Colic lymph node (tissue), 1 donor: Measurements from ENCODE around the genes DNMBP, SFXN3, BTRC and FBXW4.

DNA sequence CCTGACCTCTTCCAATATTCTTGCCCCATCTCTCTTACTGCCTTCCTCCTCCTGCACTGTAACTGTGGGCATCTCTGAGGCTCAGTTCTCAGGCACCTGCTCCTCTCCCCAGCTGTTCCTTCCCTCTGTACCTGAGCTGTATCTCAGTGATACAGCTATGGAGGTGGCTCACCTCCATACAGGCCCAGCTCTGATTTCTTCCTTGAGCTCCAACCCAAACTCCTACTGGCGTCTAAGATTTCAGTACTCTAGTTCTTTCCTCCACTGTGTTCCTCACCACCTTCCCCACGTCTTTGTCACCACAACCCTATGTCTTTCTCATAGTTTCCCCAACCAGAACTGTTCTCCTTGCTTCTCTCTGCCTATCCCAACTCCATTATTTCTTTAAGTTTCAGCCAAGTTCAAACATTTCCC is 86.3 kb downstream of the DNMBP start:
- PRO-cap: no peak

GRCh38 chr10:99931198-99931714 is 78.5 kb downstream of the DNMBP start:
- PRO-cap: no peak

DNA sequence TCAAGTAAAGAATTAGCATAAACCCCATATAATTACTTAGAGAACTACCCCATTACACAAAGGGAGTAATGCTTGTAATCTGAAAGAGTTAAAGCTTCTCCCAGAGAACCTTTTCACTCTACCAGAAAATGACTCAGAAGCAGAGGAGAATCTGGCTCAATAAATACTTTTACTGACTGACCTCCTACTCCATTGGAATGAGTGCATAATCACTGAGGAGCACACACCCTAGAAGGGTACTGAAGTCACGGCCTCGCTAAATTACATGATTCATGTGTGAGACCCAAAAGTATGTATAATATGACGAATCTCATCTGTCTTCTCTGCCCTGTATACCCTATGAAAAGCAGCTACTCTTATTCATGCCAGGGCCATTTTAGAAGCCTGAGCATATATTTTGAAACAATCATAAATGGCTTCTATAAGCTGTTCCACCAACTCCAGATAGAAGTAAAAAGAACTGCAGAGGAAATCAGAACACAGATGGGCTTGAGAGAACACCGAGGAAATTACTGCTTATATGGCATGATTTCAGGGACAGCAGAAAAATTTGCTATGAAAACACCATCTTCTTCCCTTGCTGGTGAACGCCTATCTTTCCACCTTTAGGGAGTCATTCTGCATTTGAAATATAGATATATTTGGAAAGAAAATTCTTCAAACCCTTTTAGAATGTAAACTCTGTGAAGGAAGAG is 32.6 kb downstream of the DNMBP start:
- PRO-cap: no peak

DNA sequence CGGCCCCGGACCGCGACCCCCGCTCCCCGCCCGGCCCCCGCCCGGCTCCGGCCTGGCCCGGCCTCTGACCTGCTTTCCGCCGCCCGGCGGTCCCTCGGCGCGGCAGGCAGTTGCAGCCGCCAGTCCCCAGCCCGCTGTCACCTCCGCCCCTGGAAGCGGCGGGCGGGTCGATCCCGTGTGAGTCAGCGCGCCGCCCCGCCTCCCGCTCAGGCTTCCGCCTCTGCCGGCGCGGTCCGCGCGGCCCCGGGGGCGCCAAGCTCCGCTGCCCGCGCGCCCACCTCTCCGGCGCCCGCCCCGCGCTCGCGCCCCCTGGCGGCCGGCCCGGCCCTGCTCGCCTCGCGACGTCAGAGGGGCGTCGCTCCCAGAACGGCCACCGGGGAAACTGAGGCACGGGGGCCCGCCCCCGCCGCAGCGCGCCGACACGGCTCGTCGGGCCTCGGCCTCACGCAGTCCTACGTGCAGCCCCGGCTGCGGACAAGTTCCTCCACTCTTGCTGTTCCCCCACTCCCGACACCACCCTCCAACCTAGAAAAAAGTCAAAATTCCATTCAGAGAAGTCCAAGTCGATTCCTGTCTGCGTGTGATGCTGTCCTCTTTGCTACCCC is at the start of gene DNMBP:
Gene DNMBP (minus strand): TSS at position 179 of the 605 bp plus-strand sequence.
- PRO-cap: bidirectional peak, plus-strand start at position 449 of the sequence, minus-strand start at position 151 of the sequence

DNA sequence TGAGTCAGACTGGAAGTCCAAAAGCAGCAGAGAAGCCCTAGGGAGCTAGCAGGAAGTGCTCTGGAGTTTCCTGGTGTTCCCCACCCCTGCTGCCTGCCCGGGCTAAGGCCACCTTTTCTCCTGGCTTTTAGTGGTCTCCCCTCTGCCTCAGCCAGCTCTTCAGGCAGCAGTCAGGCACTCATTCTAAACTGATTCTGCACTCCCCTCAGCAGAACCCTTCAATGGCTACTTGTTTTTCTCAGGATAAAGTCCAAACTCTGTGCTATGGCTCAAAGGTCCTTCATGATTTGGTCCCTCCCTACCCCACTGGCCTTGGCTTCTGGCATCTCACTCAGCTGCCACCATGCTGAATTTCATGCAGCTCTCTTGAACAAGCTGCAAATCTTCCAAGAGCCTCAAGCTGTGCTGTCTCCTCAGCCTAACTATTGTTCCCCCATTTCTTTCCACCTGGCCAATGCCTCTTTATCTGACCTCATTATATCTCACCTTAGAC is 28.9 kb upstream of the DNMBP start:
- PRO-cap: no peak

GRCh38 chr10:100184765-100185222 is 1.0 kb downstream of the ERLIN1 start:
- PRO-cap: no peak

GRCh38 chr10:100350783-100351505 is 3.9 kb downstream of the SCD start:
- PRO-cap: no peak

DNA sequence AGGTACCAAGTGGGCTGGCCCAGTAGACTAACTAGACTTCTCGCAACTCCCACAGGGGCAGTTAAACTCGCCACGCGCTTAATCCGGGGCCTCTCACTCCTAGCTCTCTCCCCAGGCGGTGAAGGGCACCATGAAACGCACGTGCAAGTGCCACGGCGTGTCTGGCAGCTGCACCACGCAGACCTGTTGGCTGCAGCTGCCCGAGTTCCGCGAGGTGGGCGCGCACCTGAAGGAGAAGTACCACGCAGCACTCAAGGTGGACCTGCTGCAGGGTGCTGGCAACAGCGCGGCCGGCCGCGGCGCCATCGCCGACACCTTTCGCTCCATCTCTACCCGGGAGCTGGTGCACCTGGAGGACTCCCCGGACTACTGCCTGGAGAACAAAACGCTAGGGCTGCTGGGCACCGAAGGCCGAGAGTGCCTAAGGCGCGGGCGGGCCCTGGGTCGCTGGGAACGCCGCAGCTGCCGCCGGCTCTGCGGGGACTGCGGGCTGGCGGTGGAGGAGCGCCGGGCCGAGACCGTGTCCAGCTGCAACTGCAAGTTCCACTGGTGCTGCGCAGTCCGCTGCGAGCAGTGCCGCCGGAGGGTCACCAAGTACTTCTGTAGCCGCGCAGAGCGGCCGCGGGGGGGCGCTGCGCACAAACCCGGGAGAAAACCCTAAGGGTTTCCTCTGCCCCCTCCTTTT is 19.5 kb downstream of the WNT8B start:
- PRO-cap: no peak

DNA sequence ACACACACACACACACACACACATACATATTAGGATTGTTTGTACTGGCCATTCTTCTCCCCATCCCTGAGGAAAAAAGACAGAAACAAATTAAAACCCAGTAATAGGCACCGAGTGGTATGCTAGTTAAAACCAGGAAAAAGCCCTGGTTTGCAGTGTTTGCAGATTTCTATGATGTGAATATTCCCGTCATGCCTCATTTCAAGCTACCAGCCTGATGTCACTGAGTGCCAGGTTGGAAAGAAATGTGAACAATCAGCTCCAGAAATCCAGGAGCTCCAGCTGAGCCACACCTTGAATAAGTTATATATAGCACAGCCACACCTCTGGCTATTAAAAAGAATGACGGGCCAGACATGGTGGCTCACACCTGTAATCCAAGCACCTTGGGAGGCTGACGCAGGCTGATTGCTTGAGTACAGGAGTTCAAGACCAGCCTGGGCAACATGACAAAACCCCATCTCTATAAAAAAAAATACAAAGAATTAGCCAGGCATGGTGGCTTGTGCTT is 18.8 kb upstream of the SLF2 start:
- PRO-cap: no peak

DNA sequence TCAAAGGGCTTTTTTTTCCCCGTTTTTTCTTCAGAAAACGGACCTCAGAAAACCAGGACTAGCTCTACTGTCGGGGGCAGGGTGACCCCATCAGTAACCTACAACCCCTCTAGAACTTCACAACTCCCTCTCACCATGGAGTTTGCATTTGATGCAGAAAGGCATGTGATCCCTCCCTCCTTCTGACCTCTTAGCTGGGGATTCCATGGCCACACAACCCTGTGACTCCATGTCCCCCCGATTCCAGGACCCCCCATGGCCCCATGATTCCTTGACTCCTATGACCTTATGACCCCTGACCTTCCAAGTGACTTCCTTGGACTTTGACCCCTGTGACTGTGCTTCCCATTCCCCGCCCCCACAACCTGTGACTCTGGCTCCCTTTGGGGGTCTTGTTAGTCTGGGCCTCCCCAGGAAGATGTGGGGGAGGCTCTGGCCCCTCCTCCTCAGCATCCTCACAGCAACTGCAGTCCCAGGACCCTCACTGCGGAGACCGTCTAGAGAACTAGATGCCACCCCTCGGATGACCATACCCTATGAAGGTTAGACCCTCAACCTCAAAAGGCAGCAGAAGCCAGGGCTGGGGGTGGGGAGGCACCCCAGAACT is 3.3 kb downstream of the SEMA4G start:
- PRO-cap: no peak

GRCh38 chr10:100993825-100994854 is 5.5 kb upstream of the LZTS2 start:
- PRO-cap: no peak

GRCh38 chr10:101030878-101031835 is at the start of gene SFXN3:
Gene SFXN3, plus strand, starts transcription at chr10:101031234.
- PRO-cap: bidirectional peak, plus-strand start at chr10:101031251, minus-strand start at chr10:101031104; unidirectional peak, plus-strand start at chr10:101031500

DNA sequence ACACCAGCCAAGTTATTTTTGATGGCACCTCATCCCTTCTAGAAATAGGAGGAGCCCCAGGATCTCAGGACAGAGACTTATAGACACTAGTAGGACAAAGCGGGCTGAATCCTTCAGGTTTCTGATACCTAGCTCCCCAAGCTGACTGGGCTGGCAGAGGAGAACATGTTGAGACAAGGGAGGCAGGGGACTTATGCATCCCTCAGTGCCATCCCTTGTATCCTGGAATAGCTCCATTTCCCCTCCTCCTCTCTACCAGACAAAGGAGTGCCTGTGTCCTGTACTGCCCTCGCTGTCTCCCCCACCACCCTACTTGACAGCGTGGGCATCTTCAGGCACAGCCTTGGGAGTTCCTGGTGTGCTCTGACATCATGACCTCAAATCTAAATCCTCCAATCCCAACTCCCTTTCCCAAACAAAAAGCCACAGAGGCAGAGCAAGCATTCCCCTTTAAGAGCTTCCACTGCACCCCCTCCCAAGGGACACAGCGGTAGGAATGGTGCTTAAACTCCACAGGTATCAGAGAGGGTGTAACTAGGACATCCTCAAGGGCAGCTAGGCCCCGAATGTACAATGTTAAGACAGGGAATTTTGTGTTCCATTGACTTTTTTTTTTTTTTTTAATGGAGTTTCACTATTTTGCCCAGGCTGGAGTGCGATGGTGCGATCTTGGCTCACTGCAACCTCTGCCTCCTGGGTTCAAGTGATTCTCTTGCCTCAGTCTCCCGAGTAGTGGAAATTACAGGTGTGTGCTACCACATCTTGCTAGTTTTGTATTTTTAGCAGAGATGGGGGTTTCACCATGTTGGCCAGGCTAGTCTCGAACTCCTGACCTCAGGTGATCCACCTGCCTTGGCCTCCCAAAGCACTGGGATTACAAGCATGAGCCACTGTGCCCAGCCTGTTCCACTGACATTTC is 9.2 kb downstream of the SFXN3 start:
- PRO-cap: no peak

- PRO-cap: no peak
Measured at GRCh38 chr10:101062172-101062378, 286 bp downstream of the KAZALD1 start.

- PRO-cap: no peak
Measured at GRCh38 chr10:101066527-101067348, 4.9 kb downstream of the KAZALD1 start.

DNA sequence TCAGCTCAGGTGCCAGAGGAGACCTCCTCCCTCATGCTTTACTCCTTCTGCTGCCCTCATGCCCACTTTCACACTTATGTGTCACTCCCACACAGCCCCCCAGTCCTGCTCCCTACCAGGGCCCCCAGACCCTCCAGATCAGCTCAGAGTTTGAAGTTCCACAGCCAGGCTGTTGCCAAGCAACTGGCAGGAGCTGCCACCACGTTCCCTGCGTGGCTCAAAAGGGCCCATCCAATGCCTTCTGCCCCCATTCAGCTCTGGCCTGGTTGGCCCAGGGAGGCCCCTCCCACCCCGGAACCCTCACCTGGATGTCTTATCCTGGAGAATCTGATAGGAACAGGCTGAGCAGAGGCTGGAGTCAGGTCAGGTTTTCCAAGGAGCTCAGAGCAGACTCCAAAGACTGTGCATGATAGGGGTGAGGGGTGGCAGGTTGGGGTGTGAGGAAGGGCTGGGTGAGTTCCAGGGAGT is 10.1 kb downstream of the TLX1 start:
- PRO-cap: no peak

DNA sequence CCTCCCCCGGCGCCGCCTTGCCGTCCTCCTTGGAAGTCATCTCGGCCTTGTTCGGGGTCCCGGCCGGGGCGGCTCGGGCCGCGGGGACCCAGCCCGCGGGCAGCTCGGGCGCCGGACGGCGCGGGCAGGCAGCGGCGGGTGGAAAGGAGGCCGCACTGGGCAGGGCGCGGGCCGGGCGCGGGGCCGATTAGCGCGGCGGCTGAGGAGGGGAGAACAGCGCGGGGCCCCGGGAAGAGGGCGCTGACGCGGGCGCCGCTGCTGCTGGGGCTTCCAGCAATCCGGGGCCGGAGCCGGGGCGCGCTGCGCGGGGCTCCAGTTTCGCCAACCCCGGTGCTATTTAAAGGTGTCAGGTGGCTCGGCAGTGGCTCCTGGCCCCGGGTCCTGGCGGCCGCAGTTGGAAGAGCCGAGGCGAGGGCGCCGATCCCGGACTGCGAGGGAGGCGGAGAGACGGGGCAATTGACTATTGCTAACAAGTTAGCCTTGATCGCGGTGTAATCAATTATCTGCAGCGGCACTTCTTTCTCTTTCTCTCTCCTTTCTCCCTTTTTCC is 412 bp downstream of the LBX1 start:
- PRO-cap: no peak

DNA sequence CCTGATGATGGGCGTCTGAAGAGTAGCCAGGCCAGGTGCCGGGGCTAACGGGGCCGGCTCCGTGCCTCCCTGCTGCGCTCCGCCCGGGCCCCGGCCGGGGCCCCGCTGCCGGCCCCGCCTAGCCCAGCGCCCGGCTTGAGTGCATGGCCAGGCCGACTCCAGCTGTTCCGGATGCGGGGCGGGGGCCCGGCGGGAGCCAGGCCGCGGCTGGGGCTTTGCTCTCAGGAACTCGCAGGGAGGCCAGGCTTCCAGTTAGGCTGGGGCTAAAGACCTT is 904 bp upstream of the LBX1 start:
- PRO-cap: no peak

DNA sequence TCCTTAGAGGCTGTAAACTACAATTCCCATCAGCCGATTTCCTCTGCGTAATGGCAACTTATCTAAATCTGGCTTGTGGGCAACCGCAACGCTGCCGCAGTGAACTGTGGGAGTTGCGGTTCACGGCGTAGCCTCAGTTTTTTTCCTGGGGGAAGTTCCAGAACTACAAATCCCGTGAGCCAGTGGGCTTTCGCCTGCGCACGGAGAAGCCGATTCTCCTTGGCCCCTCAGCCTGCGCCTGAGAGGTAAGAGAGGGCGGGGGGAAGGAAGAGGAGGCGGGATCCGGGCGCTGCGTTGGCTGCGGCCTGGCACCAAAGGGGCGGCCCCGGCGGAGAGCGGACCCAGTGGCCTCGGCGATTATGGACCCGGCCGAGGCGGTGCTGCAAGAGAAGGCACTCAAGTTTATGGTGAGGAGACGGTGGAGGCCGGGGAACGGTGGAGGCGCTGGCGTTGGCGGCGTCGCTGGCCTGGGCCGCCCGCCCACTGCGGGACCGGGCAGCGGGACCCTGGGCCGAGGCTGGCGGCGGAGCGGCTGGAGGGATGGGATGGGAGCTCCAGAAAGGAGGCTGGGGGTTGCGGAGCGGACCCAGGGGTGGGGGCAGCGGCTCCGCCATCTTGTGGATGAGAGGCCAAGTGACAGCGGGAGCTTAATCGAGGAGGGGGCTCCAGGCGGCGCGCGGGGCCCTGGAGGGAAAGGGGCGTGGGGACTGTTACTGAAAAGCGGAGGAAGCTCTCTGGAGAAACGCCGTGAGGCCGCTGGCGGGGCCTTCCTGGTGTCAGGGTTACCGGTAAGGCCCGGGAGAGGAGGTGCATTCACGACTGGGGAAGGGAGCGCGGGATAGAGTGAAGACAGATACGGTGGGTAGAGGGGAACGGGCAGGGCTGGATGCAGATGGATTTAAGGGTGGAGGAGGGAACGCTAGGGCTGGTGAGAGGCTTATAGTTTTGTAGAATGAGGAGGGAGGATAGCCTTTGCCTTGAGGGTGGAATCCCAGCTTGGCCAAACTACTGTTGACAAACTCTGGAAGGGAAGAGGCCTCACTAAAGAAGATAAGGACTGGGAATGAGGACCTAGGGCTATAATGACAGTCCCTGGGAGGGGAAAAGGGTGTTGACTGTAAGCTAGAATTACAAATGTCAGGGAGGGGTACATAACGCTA is at the start of gene BTRC:
Gene BTRC (plus strand): TSS at position 344 of the 1,160 bp plus-strand sequence.
- PRO-cap: unidirectional peak, plus-strand start at position 248 of the sequence; unidirectional peak, plus-strand start at position 413 of the sequence

GRCh38 chr10:101694711-101695371 is at the start of gene FBXW4:
Gene FBXW4, minus strand, starts transcription at chr10:101695170.
- PRO-cap: bidirectional peak, plus-strand start at chr10:101695020, minus-strand start at chr10:101694948; bidirectional peak, plus-strand start at chr10:101695328, minus-strand start at chr10:101695183